ENCODE data around the gene PARK7.

DNA sequence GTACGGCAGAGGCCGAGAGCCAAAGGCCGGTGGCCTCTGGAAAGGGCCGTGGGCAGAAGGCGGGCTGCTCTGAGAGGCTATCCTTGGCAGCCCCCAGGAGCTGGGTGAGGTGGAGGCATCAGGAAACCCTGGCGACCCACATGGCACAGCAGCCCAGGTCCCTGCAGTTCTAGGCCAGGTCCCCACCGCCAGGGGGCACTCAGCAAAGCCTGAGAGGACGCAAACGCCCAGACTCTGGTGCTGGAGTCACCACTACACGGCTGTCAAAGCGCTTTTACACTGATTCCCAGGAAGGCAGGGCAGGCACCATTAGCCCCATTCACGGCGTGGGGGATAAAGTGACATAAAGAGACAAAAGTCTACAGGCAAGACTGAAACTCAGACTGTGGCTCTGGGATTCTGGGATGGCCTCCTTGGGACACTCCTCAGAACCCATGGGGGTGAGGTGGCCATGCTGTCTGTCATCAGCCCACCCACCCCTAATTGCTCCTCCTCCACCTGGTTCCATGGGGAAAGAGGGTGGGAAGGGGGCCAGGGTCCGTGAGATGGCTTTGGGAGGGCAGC lies 4.9 kb downstream of the PLEKHG5 start:
- PRO-cap: no peak
- RRBS, 2 experiments: no CpG with 5 or more reads among the region's 14 CpGs

DNA sequence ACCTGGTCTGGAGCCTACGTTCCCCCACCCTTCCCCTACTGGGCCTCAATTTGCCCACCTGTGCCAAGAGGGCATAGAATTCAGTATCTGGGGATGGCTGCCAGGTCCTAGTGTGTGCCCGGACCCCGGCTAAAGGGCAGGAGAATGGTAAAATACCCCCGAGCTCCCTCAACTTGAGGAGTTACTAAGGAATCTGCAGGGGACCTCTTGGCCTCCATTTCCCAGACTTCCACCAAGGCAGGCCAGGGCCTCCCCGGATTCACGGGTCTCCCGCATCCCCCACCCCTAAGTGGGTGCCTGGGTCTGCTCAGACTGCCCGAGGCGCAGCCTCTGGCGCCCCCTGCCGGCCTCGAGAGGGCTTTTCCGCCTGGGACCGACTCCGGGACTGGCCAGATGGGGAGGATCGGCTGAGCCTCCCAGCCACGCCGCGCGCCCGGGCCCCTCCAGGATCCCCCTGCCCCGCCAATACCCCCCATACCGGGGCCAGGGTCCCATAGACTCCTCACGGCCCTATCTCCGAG lies 1.7 kb downstream of the PLEKHG5 start:
- PRO-cap: bidirectional peak, plus-strand start at position 368 of the sequence, minus-strand start at position 230 of the sequence
- RRBS, 2 experiments: 2% methylated on average over 16 of the region's 25 CpGs

DNA sequence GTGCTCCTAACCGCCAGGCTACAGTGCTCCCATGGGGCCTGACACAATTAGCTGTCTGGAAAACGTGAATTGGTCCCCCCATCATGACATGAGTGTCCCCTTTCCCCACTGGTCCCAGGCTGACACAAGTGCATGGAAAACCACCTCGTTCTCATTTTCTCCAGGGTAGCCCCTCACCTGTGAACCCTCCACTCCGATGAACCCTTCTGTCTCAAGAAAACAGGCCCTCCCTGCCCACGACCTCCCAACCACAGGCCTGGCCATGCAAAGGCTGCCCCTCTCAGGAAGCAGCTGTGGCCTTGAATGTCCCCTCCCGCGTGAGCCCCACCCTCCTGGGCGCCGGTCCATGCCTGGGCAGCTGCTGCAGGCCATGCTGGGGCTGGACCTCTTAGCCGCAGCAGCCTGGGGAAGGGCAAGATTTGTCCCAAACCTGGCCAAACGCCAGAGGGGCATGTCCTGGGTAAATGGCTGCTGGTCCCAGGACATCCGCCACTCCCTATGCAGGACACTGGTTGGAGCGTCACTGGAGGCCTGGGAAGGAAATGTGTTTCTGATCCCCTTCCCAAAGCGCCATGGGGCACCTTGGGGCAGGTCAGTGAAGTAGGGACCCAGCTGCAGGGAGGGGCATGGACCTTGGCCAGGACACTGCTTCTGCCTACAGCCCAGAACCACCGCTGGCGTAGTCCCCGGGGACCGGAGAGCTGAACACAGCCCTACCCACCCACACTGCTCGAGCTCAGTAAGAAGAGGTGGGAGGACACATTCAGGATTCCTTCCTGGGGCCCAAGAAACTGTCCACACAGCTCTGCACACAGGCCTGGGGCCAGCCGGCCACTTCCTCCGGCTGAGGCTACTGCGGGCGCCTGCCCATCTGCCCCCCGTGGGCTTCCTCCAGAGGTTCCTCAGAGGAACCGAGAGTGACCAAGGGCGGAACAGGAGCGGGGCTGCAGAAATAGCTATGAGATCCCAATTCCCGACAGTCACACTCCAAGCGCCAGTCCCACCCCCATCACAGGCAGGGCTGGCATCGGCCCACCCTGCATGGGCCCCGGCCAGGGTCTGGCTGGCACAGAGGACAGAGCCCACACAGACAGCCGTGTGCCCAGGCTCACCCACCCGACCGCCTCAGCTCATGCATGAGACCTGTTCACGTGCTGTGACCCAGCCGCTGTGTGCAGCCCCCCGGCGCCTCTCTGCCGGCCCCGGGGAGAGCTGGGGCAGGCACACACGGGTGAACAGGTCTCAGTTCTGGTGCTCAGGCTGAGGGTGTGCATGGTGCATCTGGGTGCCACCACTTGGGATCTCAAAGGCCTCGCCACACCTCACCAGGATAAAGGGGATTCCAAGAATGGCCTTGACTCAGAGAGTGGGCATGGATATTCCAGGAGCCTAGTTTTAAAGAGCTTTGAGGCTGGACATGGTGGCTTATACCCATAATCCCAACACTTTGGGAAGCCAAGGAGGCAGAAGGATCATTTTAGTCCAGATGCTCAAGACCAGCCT lies 10.8 kb upstream of the PLEKHG5 start:
- PRO-cap: no peak
- RRBS, 2 experiments: no CpG with 5 or more reads among the region's 42 CpGs

DNA sequence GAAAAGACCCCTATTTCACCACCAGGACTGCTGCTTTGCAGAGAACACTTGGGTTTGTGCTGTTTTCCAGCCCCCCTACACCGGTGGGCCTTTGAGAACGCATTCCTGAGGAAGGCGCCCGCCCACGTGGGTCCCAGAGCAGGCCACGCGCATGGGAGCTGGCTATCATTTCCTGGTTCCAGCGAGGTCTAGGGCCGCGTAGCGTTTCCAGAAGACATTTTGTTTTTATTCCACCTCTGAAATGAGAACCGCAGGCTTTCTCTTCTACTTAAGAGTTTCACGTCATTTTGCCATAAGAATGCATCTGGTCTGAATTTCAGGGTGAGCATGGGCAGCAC lies 1.2 kb upstream of the KLHL21 start:
- PRO-cap: bidirectional peak, plus-strand start at position 165 of the sequence, minus-strand start at position 190 of the sequence
- RRBS, 2 experiments: no CpG with 5 or more reads among the region's 13 CpGs

GRCh38 chr1:6634739-6635438 lies 10.2 kb downstream of the THAP3 start:
- PRO-cap: no peak
- RRBS, 2 experiments: 61 to 66% methylated on average over 7 of the region's 26 CpGs

GRCh38 chr1:6841077-6841891 lies 56.0 kb downstream of the CAMTA1 start:
- PRO-cap: no peak
- RRBS, 2 experiments: no CpG with 5 or more reads among the region's 11 CpGs

GRCh38 chr1:6882063-6882670 lies 96.9 kb downstream of the CAMTA1 start:
- PRO-cap: no peak
- RRBS, 2 experiments: no CpG with 5 or more reads among the region's 2 CpGs

DNA sequence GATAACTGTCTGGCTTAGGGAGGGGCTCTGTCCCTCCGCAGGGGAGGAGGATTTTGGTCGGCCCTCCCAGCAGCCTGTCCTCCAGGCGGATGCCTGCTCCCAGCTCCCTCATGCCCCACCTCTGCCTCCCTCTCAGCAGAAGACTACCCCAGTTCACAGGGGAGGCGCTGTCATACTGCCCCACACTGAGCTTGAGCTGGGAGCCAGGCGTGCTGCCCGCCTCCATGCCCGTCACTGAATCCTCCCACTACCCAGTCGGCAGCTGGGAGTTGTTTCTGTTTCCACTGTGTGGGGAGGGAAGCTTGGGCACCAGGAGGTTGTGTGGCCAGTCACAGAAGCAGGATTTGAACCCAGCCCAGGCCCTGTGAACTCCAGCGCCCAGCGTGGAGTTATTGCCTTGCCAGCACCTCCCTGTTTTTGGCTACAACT lies 127.3 kb downstream of the CAMTA1 start:
- PRO-cap: no peak
- RRBS, 2 experiments: no CpG with 5 or more reads among the region's 10 CpGs

DNA sequence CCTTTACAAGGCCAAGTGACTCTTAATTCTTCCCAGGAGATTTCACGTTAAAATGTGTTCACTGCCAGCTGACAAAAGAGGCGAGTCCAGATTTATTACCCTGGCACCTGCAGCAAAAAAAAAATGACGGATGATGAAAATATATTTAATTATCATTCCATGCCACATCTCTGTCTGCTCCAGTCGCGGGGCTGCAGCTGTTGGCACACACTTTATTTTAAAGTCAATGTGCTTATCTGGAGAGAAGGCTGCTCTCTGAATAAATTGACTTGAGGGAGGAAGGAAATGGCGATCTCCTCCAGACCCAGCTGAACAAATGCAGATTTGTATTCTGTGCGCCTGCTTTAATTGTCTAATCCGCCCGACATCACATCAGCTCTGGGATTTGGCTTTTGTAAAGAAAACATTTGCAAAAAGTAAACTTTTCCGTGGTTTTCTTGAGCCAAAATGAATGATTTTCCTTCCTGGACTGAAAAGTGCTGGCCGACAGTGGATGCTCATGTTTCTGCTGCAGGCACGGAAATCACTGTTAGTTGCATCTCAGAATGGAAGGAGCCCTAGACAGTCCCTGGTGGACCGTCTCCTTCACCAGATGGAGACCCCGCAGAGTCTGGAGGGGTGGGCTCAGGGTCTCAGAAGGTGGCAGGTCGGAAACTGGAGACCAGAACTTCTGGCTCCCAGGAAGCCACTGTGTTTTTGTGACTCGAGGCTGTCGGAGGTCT lies 150.2 kb downstream of the CAMTA1 start:
- PRO-cap: no peak
- RRBS, 2 experiments: no CpG with 5 or more reads among the region's 17 CpGs

- PRO-cap: no peak
- RRBS, 2 experiments: no CpG with 5 or more reads among the region's 11 CpGs
Measured at GRCh38 chr1:7013692-7014245, 228.5 kb downstream of the CAMTA1 start.

DNA sequence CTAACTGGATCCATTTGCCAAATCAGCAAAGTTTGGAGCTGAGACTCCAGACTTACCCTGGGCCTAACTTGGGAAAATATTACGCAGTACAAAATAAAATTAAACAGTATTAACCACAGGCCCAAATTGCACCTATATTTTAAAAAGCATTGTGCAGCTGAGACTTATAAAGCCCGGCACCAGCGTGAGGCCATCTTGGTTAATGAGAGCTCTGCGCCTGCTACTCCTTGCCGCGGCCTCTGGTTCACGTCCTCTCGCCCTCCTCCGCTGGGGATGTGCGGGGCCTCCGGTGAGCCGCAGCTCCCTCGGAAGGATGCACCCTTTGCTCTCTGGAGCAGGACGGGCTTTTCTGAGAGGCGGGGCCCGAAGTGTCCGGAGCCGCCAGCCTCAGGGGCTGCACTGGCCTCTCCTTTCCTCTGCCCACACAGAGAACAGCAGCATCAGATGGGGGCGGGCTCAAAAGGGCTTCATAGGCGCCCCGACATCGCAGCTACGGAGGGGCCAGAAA lies 284.6 kb downstream of the CAMTA1 start:
- PRO-cap: no peak
- RRBS, 2 experiments: 63 to 79% methylated on average over 7 to 10 of the region's 23 CpGs

- PRO-cap: no peak
- RRBS, 2 experiments: 69 to 76% methylated on average over 6 of the region's 30 CpGs
Measured at GRCh38 chr1:7149305-7149966, 364.2 kb downstream of the CAMTA1 start.

- PRO-cap: no peak
- RRBS, 2 experiments: no CpG with 5 or more reads among the region's 4 CpGs
Measured at GRCh38 chr1:7401801-7402550, 369.1 kb upstream of the VAMP3 start.

DNA sequence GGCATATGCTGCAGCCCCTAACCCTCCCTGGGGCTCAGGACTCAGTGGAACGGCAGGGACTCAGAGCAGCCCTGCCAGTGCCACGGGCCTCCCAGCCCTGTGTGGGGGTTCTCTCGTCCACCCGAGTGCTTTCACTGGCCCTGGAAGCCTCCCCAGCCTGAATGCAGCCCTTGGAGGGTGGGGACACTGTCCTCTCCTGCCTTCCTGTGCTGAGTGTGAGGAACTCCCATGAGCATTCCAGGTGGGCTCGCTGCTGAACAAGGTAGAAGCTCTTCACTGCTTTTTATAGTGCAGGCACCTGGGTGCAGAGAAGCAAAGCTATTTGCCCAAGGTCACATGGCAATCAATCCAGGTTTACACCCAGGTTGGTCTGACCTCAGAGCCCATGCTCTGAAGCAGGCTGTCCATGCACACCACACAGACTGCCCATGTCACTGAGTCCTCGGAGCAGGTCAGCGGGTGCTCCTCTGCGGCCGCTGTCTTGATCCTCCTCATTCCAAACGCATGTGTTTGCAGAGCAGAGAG lies 323.4 kb upstream of the VAMP3 start:
- PRO-cap: no peak
- RRBS, 2 experiments: no CpG with 5 or more reads among the region's 10 CpGs

GRCh38 chr1:7703494-7704310 lies 67.4 kb upstream of the VAMP3 start:
- PRO-cap: unidirectional peak, plus-strand start at chr1:7704151
- RRBS, 2 experiments: 2 to 3% methylated on average over 24 to 35 of the region's 75 CpGs

GRCh38 chr1:7781476-7782807 lies 2.1 kb upstream of the PER3 start:
- PRO-cap: no peak
- RRBS, 2 experiments: no CpG with 5 or more reads among the region's 31 CpGs

DNA sequence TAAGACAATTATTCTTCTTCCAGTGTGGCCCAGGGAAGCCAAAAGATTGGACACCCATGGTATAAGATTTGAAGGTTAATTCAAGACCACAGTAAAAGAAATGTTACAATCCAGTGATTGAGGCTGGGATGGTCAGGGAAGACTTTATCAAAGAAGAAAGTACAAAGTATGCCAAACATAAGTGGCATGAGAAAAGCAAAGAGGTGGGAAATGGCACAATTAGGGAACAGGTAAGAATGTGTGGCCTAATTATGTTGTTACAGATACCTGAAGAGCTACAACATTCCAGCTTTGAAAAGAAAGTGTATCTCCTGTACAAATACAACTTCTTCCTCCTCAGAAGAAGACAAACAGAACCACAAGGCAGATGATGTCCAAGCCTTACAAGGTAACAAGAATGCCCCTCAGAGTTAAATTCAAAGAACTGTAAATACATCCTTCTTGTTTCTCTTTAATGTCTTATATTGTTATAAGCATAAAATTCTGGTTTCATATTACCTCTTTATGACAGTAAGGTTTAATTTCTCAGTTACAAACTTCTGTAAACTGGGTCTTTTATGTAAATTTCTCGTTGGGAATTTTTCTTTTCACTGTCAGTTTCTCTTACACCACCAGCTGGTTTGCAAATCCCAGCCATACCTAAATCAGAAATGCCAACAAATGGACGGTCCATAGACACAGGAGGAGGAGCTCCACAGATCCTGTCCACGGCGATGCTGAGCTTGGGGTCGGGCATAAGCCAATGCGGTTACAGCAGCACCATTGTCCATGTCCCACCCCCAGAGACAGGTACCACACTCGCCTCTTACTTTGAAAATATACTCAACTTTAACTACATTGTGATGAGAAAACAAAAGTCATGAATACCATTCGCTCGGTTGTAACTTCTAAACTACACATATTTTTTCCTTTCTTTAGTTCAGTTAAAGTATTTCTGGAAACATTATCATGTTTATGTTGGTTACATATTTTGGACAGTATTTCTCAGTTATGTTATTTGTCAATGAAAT lies 32.7 kb downstream of the UTS2 start:
- PRO-cap: no peak
- RRBS, 2 experiments: no CpG with 5 or more reads among the region's 9 CpGs

DNA sequence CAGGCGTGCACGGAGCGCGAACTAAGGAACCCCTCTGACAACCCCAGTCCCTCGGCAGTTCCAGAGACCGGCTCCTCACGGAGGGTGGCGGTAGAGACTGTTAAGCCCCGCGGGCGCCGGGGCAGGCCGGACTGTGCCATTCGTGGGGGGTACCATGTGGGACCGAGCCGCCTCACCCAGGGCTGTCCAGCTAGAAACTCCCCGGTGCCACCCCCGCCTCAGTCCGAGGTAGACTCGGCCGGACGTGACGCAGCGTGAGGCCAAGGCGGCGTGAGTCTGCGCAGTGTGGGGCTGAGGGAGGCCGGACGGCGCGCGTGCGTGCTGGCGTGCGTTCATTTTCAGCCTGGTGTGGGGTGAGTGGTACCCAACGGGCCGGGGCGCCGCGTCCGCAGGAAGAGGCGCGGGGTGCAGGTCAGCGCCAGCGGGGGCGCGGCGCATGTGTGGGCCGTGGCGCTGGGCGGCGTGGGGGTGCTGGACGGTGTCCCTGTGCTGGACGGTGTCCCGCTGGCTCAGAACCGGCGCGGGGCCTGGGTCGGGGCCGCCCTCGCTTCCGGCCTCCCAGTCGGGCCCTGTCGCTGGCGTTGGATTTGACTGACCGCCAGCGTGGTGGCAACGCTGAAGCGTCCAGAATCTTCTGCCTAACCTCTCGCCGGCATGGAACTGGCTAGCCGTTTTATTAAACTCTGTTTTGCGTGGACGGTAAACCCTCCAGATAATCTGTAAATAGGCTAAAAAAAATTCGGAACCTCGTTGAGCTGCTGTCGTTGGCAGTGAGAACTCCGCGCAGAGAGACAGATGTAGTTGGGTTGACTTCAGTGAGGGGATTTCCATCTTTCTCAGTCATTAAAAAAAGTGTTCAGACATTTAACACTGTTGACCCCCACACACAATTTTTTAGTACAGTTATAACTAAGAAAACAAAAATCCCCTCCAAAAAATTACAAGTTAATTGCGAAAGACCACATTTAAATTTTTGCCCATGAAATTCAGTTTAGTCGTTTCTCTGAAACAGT lies at the start of gene PARK7:
PARK7 (plus strand) TSS at position 329 of the 1,013 bp plus-strand sequence.
- PRO-cap: bidirectional peak, plus-strand start at position 281 of the sequence, minus-strand start at position 76 of the sequence; bidirectional peak, plus-strand start at position 561 of the sequence, minus-strand start at position 571 of the sequence; unidirectional peak, minus-strand start at position 791 of the sequence
- RRBS, 2 experiments: 1 to 2% methylated on average over 41 to 44 of the region's 81 CpGs

GRCh38 chr1:8021323-8022398 lies 4.4 kb downstream of the ERRFI1 start:
- PRO-cap: unidirectional peak, minus-strand start at chr1:8022224
- RRBS, 2 experiments: no CpG with 5 or more reads among the region's 13 CpGs

GRCh38 chr1:8075492-8076040 lies 49.5 kb upstream of the ERRFI1 start:
- PRO-cap: no peak
- RRBS, 2 experiments: no CpG with 5 or more reads among the region's 10 CpGs